AG08470 (cell line): Measurements from ENCODE around the genes ALG10B, ABCD2, PDZRN4 and ADAMTS20.

DNA sequence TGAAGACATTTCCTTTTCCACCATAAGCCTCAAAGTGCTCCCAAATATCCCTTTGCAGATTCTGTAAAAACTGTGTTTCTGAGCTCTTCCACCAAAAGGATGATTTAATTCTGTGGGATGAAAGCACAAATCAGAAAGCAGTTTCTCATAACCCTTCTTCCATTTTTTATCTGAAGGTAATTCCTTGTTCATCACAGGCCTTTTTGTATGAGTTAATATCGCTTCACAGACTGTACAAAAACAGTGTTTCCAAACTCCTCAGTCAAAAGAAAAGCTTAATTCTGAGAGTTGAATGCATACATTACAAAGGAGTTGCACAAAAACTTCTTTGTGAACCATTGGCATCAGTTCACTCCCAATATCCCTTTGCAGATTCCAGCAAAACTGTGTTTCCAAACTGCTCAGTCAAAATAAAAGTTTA, 408.7 kb upstream of the ALG10B start:
- RRBS, result no CpG with 5 or more reads among the region's 1 CpG

DNA sequence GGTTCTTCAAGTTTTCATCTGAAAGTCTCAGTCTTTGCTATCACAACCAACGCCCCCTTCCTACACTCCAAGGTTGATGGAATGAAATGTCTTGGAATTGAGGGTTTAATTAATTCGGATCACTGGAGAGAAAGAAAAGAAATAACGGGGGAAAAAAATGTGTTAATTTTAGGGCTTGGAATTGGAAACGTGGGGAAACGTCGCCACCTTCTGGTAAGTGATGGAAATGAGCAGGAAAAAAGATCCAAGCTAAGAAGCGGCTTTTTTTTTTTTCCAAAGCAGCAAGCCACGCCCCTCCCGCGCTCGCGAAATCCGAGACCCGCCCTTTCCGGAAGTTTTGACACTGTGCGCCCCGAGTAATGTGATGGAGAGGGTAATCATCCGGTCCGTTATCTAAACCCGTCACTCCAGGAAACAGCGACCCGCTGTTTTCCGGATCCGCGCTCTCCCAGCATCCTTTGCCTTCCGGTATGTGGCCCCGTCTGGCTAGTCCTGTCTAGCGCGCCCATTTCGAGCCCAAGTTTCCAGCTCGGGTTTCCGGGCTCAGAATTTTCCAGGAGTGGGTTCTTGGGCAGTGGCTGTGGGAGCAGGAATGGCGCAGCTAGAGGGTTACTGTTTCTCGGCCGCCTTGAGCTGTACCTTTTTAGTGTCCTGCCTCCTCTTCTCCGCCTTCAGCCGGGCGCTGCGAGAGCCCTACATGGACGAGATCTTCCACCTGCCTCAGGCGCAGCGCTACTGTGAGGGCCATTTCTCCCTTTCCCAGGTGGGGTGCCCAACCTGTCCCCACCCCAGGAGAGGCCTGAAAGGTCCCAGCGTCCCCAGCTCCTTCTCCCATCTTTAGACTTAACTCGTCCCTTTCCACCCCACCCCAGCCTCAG, at the start of gene ALG10B:
ALG10B (plus strand) TSS at position 473 of the 878 bp plus-strand sequence.
- RRBS, result 3% methylated on average over 3 of the region's 44 CpGs

- RRBS, result no CpG with 5 or more reads among the region's 2 CpGs
Observed at GRCh38 chr12:39341647-39342312, 101.1 kb downstream of the KIF21A start.

- RRBS, result no CpG with 5 or more reads among the region's 4 CpGs
Observed at GRCh38 chr12:39406556-39407430, 36.1 kb downstream of the KIF21A start.

DNA sequence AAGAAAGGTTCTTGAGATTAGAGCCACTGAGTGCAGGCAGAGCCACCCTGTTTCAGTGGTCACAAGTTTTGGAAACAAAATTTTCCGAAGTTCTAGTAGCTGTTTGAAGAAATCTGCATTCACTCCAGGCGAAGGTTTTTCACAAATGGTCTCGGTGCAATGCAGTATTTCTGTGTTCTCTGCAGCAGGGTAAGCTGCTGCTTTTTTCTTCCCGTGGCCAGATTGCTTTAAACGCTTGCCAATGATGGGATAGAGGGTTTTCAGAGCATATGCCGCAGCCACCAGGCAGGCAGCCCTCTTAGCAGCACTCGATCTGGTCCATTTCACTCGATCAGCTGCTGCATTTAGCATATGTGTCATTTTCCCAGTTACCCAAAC, 358 bp downstream of the ABCD2 start:
- RRBS, result no CpG with 5 or more reads among the region's 8 CpGs

- RRBS, result no CpG with 5 or more reads among the region's 26 CpGs
Observed at GRCh38 chr12:39619634-39620645, at the start of gene ABCD2. ABCD2 (minus strand) TSS chr12:39619803.

- RRBS, result no CpG with 5 or more reads among the region's 3 CpGs
Observed at GRCh38 chr12:39833632-39834348, 207.8 kb downstream of the C12orf40 start.

GRCh38 chr12:39978207-39978519, 127.7 kb downstream of the SLC2A13 start:
- RRBS, result no CpG with 5 or more reads among the region's 15 CpGs

DNA sequence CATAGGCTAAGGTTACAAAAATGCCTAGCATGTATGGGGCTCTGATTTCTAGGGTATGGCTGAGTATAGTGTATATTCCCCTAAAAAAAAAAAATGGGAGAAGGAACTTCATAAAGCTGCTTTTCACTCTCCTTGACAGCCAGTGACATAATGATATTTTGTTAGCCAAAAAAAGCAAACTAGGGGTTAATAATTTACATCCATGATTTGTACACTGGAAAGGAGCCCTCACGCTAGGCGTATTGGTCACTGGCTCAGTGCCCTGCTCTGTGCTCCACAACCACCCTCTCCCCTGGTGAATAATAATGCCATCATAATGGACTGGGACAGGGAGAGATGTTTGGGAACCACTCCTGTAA, 103.1 kb downstream of the SLC2A13 start:
- RRBS, result no CpG with 5 or more reads among the region's 2 CpGs

- RRBS, result no CpG with 5 or more reads among the region's 1 CpG
Observed at GRCh38 chr12:40156389-40156798, 50.5 kb upstream of the SLC2A13 start.

GRCh38 chr12:40209116-40209315, 15.8 kb upstream of the LRRK2 start:
- RRBS, result no CpG with 5 or more reads among the region's 2 CpGs

GRCh38 chr12:41187906-41189052, at the start of gene PDZRN4:
PDZRN4 (plus strand) TSS chr12:41188320.
- RRBS, result 6% methylated on average over 16 of the region's 104 CpGs

DNA sequence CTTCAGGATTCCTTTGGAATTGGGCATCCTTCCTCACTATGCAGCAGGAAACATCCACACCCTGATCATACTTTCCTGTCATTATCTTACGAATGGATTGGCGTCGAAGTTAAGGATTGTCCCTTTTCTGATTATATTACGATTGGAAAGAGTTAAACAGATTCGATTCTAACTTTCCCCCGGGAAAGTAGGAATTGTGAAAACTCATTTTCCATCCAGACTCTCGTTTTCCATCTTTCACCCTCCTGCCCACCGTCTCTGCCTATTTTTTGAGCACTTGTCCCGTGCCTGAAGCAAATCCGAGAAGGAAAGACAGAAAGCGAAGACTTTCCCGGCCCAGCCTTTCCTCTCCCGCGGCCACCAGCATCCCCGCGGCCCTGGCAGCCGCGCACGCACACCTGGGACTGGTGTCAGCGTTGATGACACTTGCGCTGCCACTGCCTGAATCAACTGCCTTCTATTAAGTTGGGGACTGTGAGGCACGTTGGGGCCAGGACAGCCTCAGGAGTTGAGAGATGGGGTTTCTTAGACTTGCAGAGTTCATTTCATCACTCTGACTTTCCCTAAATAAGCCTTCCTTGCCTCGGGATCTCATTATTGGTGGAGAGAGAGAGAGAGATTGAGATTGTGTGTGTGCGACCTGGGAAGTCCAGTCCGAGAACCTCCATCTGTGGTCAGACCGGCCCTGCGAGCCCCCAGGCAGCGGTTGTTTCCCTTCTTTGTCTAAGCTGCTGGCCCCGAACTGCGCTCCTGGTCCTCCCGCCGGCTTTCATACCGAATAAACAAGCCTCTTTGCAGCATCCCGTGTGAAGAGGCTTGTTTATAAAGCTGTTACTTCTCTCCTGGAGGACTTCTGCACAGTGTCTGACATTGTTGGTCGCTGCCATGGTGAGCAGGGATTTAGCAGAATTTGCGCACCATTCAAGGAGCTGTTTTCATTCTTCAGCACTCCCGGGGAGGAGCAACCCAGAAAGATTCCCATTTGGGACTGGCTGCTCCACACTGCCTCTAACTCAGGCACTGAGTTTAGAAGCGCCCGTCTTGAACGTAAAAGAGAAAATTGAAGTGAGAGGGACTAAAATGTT, 1.4 kb downstream of the PDZRN4 start:
- RRBS, result 2% methylated on average over 7 of the region's 40 CpGs

DNA sequence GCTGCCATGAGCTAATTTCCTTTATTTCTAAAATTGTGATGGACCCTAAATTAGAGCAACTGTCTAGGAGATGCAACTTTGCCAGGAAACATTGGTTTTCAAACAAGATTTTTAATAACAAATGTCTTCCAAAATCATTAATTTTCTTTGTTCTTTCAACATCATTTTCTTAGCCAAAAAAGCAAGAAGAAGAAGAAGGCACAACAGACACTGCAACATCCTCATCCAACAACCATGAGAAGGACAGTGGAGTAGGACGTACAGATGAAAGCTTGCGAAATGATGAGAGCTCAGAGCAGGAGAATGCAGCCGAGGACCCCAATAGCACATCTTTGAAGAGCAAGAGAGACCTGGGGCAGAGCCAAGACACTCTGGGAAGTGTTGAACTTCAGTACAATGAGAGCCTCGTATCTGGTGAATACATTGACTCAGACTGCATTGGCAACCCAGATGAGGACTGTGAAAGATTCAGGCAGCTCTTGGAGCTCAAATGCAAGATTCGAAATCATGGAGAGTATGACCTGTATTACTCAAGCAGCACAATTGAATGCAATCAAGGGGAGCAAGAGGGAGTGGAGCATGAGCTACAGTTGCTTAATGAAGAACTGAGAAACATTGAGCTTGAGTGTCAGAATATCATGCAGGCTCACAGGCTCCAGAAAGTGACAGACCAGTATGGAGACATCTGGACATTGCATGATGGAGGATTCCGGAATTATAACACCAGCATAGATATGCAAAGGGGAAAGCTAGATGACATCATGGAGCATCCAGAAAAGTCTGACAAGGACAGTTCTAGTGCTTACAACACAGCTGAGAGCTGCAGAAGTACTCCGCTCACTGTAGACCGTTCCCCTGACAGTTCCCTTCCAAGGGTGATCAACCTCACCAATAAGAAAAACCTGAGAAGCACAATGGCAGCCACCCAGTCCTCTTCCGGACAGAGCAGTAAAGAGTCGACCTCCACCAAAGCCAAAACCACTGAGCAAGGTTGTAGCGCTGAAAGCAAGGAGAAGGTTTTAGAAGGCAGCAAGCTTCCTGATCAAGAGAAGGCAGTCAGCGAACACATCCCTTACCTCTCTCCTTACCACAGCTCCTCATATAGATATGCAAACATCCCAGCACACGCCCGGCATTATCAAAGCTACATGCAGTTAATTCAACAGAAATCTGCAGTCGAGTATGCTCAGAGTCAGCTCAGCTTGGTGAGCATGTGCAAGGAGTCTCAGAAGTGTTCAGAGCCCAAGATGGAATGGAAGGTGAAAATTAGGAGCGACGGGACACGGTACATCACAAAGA, 384.5 kb downstream of the PDZRN4 start:
- RRBS, result no CpG with 5 or more reads among the region's 18 CpGs

DNA sequence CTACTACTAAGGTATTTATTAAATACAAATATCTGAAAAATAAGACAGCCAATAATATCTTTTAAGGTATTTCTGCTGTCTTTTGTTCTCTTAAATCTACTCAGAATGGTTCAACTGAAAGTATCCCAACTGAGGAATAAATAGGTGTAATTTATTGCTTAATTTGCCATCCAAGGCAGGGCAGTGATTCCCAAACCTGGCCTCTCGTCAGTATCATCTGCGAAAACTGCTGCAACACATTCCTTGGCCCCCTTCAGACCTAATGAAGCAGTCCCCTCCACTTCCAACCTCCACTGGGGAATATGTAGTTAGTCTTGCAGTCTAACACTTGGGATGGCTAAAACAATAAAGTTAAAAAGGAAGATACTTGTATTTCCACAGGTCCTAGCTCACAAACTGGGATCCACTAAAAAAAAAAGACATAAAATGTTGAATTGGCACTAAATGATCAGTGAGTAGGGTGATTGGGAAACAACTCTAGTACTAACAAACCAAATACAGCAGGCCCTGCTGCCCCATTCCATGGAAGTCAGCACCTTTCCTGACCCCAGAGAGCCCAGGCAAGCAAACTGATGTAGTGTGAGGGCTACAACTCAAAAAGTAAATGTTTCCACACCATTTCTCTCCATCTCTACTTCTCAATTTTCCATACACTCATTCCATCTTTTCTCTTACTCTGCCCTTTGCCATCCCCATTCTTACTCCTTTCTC, 60.9 kb downstream of the GXYLT1 start:
- RRBS, result no CpG with 5 or more reads among the region's 2 CpGs

- RRBS, result no CpG with 5 or more reads among the region's 12 CpGs
Observed at GRCh38 chr12:42205984-42206611, 31.9 kb downstream of the YAF2 start.

DNA sequence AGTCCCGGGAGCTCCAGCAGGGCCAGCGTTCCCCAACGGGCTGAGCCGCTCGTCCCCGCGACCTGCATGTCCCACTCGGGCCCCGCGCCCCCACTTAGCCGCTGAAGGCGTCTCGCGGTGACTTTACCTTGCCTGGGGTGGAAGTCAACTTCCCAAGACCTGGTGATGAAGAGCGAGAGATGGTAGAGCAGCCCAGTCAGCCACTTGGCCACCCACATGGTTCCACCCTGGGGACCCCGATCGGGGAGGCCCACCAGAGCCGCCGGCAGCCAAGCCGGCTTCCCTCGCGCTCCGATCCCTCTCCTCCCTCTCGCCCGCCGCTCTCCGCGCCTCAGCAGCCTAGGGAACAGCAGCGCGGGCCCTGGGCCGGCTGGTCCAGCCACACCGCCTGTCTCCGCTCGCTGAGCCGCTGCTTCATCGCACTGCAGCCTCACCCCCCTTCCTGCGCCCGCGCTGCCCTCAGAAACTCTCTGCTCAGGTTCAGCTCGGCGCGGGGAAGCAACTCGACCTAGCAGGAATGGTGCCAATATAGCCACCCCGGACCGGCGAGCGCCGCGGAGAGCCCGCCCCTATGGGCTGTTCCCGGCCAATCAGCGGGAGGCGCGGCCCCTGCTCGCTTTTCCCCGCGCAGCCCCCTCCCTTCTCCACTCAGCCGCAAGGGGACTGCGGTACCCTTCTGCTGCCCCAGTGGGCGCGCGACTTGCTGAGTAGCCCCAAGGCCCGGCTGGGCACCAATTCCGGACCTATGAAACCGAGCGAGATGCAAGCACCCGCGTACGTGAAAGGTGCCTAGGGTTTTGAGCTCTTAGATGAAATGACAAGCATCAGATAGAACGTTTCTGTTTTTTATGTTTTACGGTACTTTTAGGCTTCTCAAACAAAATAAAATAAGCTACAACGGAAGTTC, at the start of gene ADAMTS20:
ADAMTS20 (minus strand) TSS at position 500 of the 907 bp plus-strand sequence.
- RRBS, result 5% methylated on average over 10 of the region's 72 CpGs

GRCh38 chr12:45292349-45293284, 76.7 kb downstream of the ANO6 start:
- RRBS, result no CpG with 5 or more reads among the region's 5 CpGs

GRCh38 chr12:45392908-45393818, 177.3 kb downstream of the ANO6 start:
- RRBS, result no CpG with 5 or more reads among the region's 11 CpGs